GM23338 (cell line): ENCODE measurements around the gene SLC7A9.

DNA sequence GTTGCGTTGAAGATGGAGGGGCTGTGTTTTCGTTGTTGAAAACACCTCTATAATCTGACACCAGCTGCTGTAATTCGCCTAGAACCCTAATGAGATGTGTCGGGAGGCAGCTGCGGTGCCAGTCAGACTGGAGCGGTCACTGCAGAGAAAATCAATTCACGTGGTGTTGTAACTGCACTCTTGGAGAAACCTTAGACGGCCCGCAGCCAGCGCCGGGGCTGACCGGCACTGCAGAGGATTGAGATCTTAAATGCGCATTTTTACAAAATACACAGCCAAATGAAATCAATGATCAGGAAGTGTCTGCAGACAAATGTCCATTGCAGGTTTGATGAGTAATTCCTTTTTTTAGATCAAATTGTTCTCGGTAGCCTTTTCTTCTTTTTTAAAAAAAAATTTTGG lies 339.2 kb downstream of the ZNF536 start:
- PRO-cap, result bidirectional peak, plus-strand start at position 92 of the sequence, minus-strand start at position 96 of the sequence; unidirectional peak, minus-strand start at position 230 of the sequence
- RAMPAGE, long total RNA, result no peak

DNA sequence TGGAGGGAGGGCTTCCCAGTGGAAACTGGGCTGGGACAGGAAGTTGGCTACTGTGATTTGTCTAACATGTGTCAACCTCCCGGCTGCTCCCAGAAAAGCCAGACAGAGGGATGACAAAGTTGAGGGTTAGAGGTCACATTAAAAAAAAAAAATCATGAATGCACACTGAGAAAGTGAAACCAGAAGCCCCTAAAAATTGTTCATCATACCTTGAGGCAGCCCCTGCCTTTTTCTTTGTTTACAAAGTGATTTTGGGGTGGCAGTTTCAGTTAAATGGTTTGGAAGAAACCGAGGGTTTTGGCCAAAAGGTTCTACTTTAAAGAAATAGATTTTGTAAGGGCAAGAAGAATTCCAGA lies 346.7 kb downstream of the ZNF536 start:
- PRO-cap, result no peak
- RAMPAGE, long total RNA, result no peak

GRCh38 chr19:31163892-31164210 lies 185.4 kb downstream of the TSHZ3 start:
- PRO-cap, result no peak
- RAMPAGE, long total RNA, result no peak

DNA sequence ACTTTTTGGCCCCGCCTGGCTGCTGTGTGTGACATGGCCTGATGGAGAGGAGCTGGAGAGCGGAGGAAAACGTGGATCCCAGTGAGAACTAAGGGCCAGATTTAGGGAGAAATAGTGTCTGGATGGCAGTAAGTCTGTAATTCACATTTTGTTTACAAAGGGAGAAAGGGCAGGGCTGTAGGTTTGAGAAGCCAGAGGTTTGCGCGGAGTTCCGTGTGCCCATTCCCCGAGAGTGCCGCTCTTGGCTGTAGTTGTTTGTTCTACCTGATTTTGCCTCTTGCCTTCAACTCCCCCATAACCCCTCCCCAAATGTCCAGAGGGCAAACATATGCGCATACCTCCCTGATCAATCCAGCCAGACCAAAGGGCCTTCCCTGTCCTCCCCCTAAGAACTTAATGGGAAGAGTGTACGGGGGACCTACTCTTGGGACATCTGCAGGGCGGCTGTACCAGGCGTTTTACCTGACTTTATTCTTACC lies 3.3 kb upstream of the TSHZ3 start:
- PRO-cap, result bidirectional peak, plus-strand start at position 304 of the sequence, minus-strand start at position 262 of the sequence
- RAMPAGE, long total RNA, result no peak

GRCh38 chr19:32345761-32346806 lies 674 bp downstream of the ZNF507 start:
- PRO-cap, result bidirectional peak, plus-strand start at chr19:32345817, minus-strand start at chr19:32345860; bidirectional peak, plus-strand start at chr19:32346083, minus-strand start at chr19:32346082; bidirectional peak, plus-strand start at chr19:32346261, minus-strand start at chr19:32346259; bidirectional peak, plus-strand start at chr19:32346321, minus-strand start at chr19:32346350
- RAMPAGE, long total RNA, result no peak

- PRO-cap, result no peak
- RAMPAGE, long total RNA, result no peak
Observed at GRCh38 chr19:32347099-32347744, 1.8 kb downstream of the ZNF507 start.

- PRO-cap, result no peak
- RAMPAGE, long total RNA, result no peak
Observed at GRCh38 chr19:32354419-32354939, 9.1 kb downstream of the ZNF507 start.

- PRO-cap, result no peak
- RAMPAGE, long total RNA, result no peak
Observed at GRCh38 chr19:32376359-32376725, 29.2 kb upstream of the DPY19L3 start.

DNA sequence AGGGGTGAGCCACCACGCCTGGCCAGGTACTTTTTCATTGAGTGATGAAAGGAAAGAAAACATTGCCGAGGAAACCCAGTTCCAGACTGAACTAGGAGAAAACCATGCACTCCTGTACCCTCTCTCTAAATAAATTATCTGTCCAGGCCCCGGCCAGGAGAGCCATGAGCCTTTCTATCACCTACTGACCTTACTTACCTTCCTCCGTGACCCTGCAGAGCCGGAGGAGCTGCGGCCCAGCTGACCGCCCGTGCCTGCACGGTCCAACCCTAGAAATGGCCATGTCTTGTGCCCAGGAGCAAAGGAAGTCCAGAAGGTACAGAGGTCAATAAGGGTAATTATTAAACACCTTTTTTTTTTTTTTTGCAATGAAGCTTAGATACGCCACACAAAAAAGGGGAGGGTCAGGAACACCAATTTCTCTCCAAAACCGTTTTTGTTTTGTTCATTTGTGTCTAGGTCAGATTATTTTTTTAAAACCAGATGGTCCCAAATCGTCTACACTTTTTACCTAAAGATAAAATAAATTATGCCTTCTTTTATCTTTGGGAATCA lies at the start of gene SLC7A9:
SLC7A9 (minus strand) TSS at position 280 of the 555 bp plus-strand sequence.
- PRO-cap, result no peak
- RAMPAGE, long total RNA, result no peak

GRCh38 chr19:32870043-32870374 lies 442 bp upstream of the SLC7A9 start:
- PRO-cap, result no peak
- RAMPAGE, long total RNA, result no peak

- PRO-cap, result unidirectional peak, minus-strand start at chr19:32918280
- RAMPAGE, long total RNA, result no peak
Observed at GRCh38 chr19:32918007-32918713, 48.6 kb upstream of the SLC7A9 start.

DNA sequence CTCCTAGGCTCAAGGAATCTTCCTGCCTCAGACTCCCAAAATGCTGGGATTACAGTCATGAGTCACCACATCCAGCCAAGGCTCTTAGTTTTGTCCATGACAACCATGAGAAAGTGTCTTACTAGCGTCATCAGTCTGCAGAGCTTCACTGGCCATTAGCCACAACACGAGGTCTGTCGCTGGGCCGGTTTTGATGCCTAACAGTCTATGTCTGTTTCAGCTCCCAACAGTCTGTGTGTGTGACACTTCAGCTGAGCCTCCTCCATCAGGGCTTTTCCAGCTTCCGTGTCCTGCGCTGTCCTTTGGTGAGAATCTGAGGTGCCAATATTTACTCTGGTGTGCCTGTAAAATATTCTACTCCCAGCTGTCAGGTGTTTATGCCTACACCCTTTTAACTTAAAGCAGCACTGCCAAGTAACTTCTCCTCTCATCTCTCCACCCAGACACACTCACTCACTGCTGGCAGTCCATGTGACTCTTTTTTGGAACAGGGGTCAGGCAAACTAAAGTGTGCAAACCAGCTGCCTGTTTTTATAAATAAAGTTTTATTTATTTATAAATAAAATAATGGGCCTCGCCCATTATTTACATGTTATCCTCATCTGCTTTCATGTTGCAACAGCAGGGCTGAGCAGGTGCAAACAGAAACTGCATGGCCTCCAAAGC lies 47.4 kb downstream of the CEP89 start:
- PRO-cap, result no peak
- RAMPAGE, long total RNA, result no peak

DNA sequence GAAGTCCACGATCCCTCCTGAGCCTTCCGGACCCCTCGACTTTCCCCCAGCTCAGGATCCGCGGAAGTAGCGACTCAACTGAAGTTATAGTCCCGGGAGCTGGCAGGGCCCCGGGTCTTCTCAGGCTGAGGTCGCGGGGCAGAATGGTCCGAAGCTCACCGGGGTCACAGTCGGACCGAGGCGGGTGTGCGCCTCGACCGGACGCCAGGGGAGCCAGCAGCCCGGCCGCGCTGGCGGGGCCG lies 17.7 kb upstream of the LRP3 start:
- PRO-cap, result bidirectional peak, plus-strand start at position 117 of the sequence, minus-strand start at position 145 of the sequence
- RAMPAGE, long total RNA, result no peak

- PRO-cap, result no peak
- RAMPAGE, long total RNA, result no peak
Observed at GRCh38 chr19:33286094-33286667, 16.2 kb downstream of the CEBPA start.

DNA sequence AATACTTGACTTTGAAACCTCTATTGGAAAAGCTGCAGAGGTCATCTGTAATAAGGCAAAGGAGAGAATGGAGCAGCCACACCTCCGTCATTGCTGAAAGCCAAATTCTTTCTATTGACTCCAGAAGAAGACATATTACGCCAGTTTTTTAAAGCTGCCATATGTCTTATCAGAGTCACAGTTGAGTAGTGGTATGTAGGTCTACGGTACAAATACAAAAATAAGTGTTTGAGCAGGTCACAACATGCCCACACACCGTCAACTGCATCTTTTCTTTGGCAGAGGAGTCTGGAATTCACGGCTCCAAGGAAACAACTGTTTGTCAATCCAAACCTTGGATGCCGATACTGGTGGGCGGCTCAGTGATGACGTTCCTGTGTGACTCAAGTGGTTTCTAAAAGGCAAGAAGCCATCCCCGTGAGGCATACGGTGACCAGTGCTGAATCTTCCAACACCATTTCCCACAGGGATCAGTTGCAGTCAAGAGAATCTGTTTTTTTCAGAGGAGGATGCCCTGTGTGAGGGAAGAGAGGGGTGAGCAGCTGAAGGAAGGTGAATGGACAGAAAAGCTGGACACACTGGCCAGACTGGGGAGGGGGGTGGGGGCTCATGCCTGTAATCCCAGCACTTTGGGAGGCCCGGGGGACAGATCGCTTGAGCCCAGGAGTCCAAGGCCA lies 23.0 kb upstream of the CEBPG start:
- PRO-cap, result no peak
- RAMPAGE, long total RNA, result no peak

GRCh38 chr19:33376916-33377557 lies 3.5 kb downstream of the CEBPG start:
- PRO-cap, result no peak
- RAMPAGE, long total RNA, result no peak

GRCh38 chr19:33378065-33378559 lies 4.6 kb downstream of the CEBPG start:
- PRO-cap, result no peak
- RAMPAGE, long total RNA, result no peak

- PRO-cap, result no peak
- RAMPAGE, long total RNA, result no peak
Observed at GRCh38 chr19:33404994-33405823, 31.7 kb downstream of the CEBPG start.

GRCh38 chr19:33486736-33487215 lies 34.8 kb downstream of the PEPD start:
- PRO-cap, result no peak
- RAMPAGE, long total RNA, result no peak

- PRO-cap, result no peak
- RAMPAGE, long total RNA, result no peak
Observed at GRCh38 chr19:33502164-33502936, 19.2 kb downstream of the PEPD start.